K562 (cell line): Measurements from ENCODE around the gene TXNDC5.

DNA sequence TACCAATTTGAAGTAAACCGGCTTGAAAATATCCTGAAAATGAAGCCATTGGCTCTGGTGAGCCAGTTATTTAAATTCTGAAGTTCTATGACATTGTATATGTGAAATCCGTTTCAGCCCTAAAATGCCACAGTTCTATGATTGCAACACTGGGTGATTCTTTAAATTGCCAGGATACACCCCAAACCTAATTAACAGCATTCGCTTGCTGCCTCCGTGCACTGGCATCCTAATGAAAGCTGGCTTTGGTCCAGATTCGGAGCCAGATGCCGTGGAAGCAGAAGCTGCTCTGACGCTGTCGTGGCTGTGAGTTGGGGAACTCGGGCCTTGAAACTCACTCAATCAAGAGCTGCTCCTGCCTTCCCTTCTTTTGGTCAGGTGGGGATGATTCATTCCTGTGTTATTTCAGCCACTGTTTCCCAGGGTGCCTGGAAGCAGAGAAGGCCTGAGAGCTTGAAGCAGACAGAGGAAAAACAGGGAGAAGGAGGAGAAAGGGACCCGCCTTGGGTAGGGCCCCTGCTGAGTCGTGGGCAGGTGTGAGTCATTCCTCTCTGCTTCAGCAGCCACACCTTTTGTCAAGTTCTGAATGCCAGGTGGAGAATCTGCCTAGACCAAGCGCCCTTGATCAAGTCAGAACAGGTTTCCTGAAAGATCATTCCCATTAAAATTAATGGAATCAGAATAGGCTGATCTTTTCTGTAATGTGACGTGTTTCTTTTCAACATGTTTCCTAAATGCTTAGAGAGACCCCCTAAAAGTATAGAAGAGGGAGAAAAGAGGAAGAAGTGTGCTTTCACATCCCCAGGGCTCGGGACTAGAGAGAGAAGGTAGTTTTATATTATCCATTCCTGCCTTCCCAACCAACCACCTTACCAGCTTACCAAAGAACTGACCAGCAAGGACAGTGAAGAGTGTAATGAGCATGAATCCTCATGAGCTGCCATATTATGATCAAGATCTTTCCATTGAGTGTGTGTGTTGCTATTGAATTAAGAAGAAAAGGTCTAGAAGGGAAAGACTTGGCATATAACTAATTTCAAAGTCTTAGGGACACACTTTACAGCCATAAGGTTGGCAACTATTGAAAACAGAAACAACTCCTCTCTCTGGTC is 36.0 kb upstream of the DSP start:
- RAMPAGE, long total RNA, result no peak
- RRBS, result no CpG with 5 or more reads among the region's 14 CpGs
PRO-cap:
- standard, result no peak
- CoPRO, capped RNA only, 2 experiments, result no peak in any of the 2 experiments
- CoPRO, capped and uncapped RNA, 2 experiments, result no peak in any of the 2 experiments
- CoPRO, uncapped RNA only, 2 experiments, result no peak in any of the 2 experiments
CAGE:
- cytosol, long polyA plus RNA, result no peak
- long polyA plus RNA, result no peak
- nucleolus, long total RNA, result no peak
- nucleus, long polyA plus RNA, result no peak

- RAMPAGE, long total RNA, result no peak
- RRBS, result no CpG with 5 or more reads among the region's 2 CpGs
PRO-cap:
- standard, result no peak
- CoPRO, capped RNA only, 2 experiments, result no peak in any of the 2 experiments
- CoPRO, capped and uncapped RNA, 2 experiments, result no peak in any of the 2 experiments
- CoPRO, uncapped RNA only, 2 experiments, result no peak in any of the 2 experiments
CAGE:
- cytosol, long polyA plus RNA, result no peak
- long polyA plus RNA, result no peak
- nucleolus, long total RNA, result no peak
- nucleus, long polyA plus RNA, result no peak
Measured at GRCh38 chr6:7566213-7566535, 23.8 kb upstream of the SNRNP48 start.

GRCh38 chr6:7579026-7579791 is 10.8 kb upstream of the SNRNP48 start:
- RAMPAGE, long total RNA, result no peak
- RRBS, result no CpG with 5 or more reads among the region's 10 CpGs
PRO-cap:
- standard, result no peak
- CoPRO, capped RNA only, 2 experiments, result no peak in any of the 2 experiments
- CoPRO, capped and uncapped RNA, 2 experiments, result no peak in any of the 2 experiments
- CoPRO, uncapped RNA only, 2 experiments, result no peak in any of the 2 experiments
CAGE:
- cytosol, long polyA plus RNA, result no peak
- long polyA plus RNA, result no peak
- nucleolus, long total RNA, result no peak
- nucleus, long polyA plus RNA, result no peak

GRCh38 chr6:7644371-7644704 is 54.3 kb downstream of the SNRNP48 start:
- RAMPAGE, long total RNA, result no peak
- RRBS, result no CpG with 5 or more reads among the region's 2 CpGs
PRO-cap:
- standard, result no peak
- CoPRO, capped RNA only, 2 experiments, result no peak in any of the 2 experiments
- CoPRO, capped and uncapped RNA, 2 experiments, result no peak in any of the 2 experiments
- CoPRO, uncapped RNA only, 2 experiments, result no peak in any of the 2 experiments
CAGE:
- cytosol, long polyA plus RNA, result no peak
- long polyA plus RNA, result no peak
- nucleolus, long total RNA, result no peak
- nucleus, long polyA plus RNA, result no peak

- RAMPAGE, long total RNA, result no peak
- RRBS, result 13% methylated on average over 14 of the region's 47 CpGs
PRO-cap:
- standard, result no peak
- CoPRO, capped RNA only, 2 experiments, result no peak in any of the 2 experiments
- CoPRO, capped and uncapped RNA, 2 experiments, result no peak in any of the 2 experiments
- CoPRO, uncapped RNA only, 2 experiments, result no peak in any of the 2 experiments
CAGE:
- cytosol, long polyA plus RNA, result no peak
- long polyA plus RNA, result no peak
- nucleolus, long total RNA, result no peak
- nucleus, long polyA plus RNA, result no peak
Measured at GRCh38 chr6:7728083-7729143, 2.5 kb downstream of the BMP6 start.

- RAMPAGE, long total RNA, result no peak
- RRBS, result 2% methylated on average over 55 of the region's 132 CpGs
PRO-cap:
- standard, result bidirectional peak, plus-strand start at chr6:7910553, minus-strand start at chr6:7910481; bidirectional peak, plus-strand start at chr6:7910927, minus-strand start at chr6:7910788; unidirectional peak, minus-strand start at chr6:7911020
- CoPRO, capped RNA only, 2 experiments, result peak in 2 of 2 experiments; most common plus-strand start chr6:7910867 (in 1); most common minus-strand start chr6:7910788 (in 2)
- CoPRO, capped and uncapped RNA, 2 experiments, result peak in 2 of 2 experiments; most common plus-strand start chr6:7910902 (in 1); most common minus-strand start chr6:7910788 (in 2)
- CoPRO, uncapped RNA only, 2 experiments, result no peak in any of the 2 experiments
CAGE:
- cytosol, long polyA plus RNA, result start-site peak on the minus strand at chr6:7910779-7910841, 1,221 and 619 reads in 2 replicates
- long polyA plus RNA, result start-site peak on the minus strand at chr6:7910779-7910874, 308 and 880 reads in 2 replicates
- nucleolus, long total RNA, result no peak
- nucleus, long polyA plus RNA, result start-site peak on the minus strand at chr6:7910737-7910850, 602 and 312 reads in 2 replicates
Measured at GRCh38 chr6:7910297-7911357, at the start of gene TXNDC5. Gene TXNDC5, minus strand, starts transcription at chr6:7910788.

DNA sequence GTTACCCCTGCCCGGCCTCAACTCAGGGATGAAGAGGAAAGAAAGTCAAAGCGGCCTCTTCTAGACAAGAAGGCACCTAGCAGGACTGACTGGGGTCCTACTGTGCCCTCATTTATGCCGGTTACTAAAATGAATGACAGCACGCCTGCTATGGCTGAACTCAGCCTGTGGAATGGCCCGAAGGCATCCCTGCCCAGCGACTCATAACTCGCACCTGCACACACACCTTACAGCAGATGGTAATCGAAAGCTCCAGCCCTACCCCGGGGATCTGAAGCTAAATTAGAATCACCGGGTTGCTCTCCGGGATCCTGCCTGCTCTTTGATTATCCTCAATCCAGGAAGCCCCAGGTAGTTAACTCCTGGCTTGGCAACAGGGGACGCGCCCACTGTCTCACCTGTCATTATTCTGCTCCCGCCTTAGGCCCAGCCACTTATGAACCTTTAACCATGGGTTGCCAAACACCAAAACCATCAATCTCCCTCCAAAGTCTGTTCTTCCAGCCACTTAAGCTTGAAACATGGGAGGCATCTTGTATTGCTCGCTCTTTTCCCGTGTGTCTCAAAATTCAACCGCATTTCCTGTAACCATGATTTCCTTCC is 871 bp upstream of the TXNDC5 start:
- RAMPAGE, long total RNA, result no peak
- RRBS, result no CpG with 5 or more reads among the region's 17 CpGs
PRO-cap:
- standard, result no peak
- CoPRO, capped RNA only, 2 experiments, result no peak in any of the 2 experiments
- CoPRO, capped and uncapped RNA, 2 experiments, result no peak in any of the 2 experiments
- CoPRO, uncapped RNA only, 2 experiments, result no peak in any of the 2 experiments
CAGE:
- cytosol, long polyA plus RNA, result no peak
- long polyA plus RNA, result no peak
- nucleolus, long total RNA, result no peak
- nucleus, long polyA plus RNA, result no peak

DNA sequence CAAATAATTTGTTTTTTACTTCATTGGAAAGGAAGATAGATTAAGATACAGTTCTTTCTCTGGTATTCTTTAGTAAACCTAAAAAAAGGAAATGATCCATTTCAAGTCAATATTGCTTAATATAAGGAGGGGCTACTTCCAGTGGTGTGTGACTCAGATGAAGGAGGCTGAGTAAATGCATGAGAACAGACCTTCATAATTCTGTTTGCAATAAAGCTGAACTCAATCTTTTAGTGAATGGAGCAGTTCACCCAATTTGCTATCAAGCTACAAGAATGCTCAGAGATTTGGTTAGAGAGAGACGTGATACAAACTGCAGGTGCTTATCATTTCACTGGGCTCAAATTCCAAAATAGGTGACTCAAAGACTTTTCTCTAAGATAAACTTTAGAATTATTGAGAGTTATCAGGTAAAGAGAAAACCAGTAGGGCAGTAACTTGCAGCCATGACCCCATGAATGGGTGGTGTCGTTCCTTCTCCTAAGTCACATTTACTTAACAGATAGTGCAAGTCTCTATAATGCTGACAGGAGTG is 16.2 kb upstream of the BLOC1S5 start:
- RAMPAGE, long total RNA, result no peak
- RRBS, result no CpG with 5 or more reads among the region's 2 CpGs
PRO-cap:
- standard, result no peak
- CoPRO, capped RNA only, 2 experiments, result no peak in any of the 2 experiments
- CoPRO, capped and uncapped RNA, 2 experiments, result no peak in any of the 2 experiments
- CoPRO, uncapped RNA only, 2 experiments, result peak in 2 of 2 experiments; most common minus-strand start position 111 of the sequence (in 1)
CAGE:
- cytosol, long polyA plus RNA, result no peak
- long polyA plus RNA, result no peak
- nucleolus, long total RNA, result no peak
- nucleus, long polyA plus RNA, result no peak

- RAMPAGE, long total RNA, result no peak
- RRBS, result no CpG with 5 or more reads among the region's 18 CpGs
PRO-cap:
- standard, result no peak
- CoPRO, capped RNA only, 2 experiments, result no peak in any of the 2 experiments
- CoPRO, capped and uncapped RNA, 2 experiments, result no peak in any of the 2 experiments
- CoPRO, uncapped RNA only, 2 experiments, result no peak in any of the 2 experiments
CAGE:
- cytosol, long polyA plus RNA, result no peak
- long polyA plus RNA, result no peak
- nucleolus, long total RNA, result no peak
- nucleus, long polyA plus RNA, result no peak
Measured at GRCh38 chr6:8667086-8667513, 231.8 kb upstream of the SLC35B3 start.

GRCh38 chr6:8670703-8671289 is 235.5 kb upstream of the SLC35B3 start:
- RAMPAGE, long total RNA, result no peak
- RRBS, result no CpG with 5 or more reads among the region's 2 CpGs
PRO-cap:
- standard, result no peak
- CoPRO, capped RNA only, 2 experiments, result no peak in any of the 2 experiments
- CoPRO, capped and uncapped RNA, 2 experiments, result no peak in any of the 2 experiments
- CoPRO, uncapped RNA only, 2 experiments, result no peak in any of the 2 experiments
CAGE:
- cytosol, long polyA plus RNA, result no peak
- long polyA plus RNA, result no peak
- nucleolus, long total RNA, result no peak
- nucleus, long polyA plus RNA, result no peak

DNA sequence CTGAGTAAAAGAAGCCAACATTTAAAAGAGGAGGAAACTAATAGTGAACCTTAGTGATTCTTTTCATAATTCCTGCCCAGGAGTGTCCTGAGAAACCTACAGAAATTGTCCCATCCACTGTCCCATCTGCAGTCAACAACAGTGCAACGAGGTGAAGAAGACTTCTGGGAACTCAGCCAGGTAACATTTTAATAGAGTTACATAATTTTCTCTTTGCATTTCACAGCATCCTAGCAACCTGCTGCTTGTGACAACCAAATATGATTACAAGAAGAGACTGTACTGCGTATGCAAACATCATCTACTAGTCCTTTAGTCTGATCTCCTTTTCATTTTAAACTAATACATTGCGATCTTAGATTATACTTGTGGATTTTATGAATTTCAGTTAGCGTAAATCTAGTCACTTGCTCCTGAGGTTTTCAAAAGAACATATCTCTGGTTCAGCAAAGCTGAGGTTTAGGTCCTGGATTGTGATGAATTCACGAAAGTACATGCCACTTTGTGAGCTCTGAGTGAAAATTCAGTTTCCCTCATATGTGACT is 951.5 kb downstream of the TFAP2A start:
- RAMPAGE, long total RNA, result no peak
- RRBS, result no CpG with 5 or more reads among the region's 5 CpGs
PRO-cap:
- standard, result no peak
- CoPRO, capped RNA only, 2 experiments, result no peak in any of the 2 experiments
- CoPRO, capped and uncapped RNA, 2 experiments, result no peak in any of the 2 experiments
- CoPRO, uncapped RNA only, 2 experiments, result no peak in any of the 2 experiments
CAGE:
- cytosol, long polyA plus RNA, result no peak
- long polyA plus RNA, result no peak
- nucleolus, long total RNA, result no peak
- nucleus, long polyA plus RNA, result no peak

GRCh38 chr6:9503351-9504077 is 911.4 kb downstream of the TFAP2A start:
- RAMPAGE, long total RNA, result no peak
- RRBS, result no CpG with 5 or more reads among the region's 10 CpGs
PRO-cap:
- standard, result no peak
- CoPRO, capped RNA only, 2 experiments, result no peak in any of the 2 experiments
- CoPRO, capped and uncapped RNA, 2 experiments, result no peak in any of the 2 experiments
- CoPRO, uncapped RNA only, 2 experiments, result no peak in any of the 2 experiments
CAGE:
- cytosol, long polyA plus RNA, result no peak
- long polyA plus RNA, result no peak
- nucleolus, long total RNA, result no peak
- nucleus, long polyA plus RNA, result no peak

DNA sequence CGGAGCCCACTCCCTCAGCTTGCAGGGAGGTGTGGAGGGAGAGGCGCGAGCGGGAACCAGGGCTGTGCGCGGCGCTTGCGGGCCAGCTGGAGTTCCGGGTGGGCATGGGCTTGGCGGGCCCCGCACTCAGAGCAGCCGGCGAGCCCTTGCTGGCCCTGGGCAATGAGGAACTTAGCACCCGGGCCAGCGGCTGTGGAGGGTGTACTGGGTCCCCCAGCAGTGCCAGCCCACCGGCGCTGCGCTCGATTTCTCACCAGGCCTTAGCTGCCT is 243.3 kb downstream of the TFAP2A start:
- RAMPAGE, long total RNA, result no peak
- RRBS, result 50% methylated on average over 2 of the region's 19 CpGs
PRO-cap:
- standard, result no peak
- CoPRO, capped RNA only, 2 experiments, result no peak in any of the 2 experiments
- CoPRO, capped and uncapped RNA, 2 experiments, result no peak in any of the 2 experiments
- CoPRO, uncapped RNA only, 2 experiments, result no peak in any of the 2 experiments
CAGE:
- cytosol, long polyA plus RNA, result no peak
- long polyA plus RNA, result no peak
- nucleolus, long total RNA, result no peak
- nucleus, long polyA plus RNA, result no peak

DNA sequence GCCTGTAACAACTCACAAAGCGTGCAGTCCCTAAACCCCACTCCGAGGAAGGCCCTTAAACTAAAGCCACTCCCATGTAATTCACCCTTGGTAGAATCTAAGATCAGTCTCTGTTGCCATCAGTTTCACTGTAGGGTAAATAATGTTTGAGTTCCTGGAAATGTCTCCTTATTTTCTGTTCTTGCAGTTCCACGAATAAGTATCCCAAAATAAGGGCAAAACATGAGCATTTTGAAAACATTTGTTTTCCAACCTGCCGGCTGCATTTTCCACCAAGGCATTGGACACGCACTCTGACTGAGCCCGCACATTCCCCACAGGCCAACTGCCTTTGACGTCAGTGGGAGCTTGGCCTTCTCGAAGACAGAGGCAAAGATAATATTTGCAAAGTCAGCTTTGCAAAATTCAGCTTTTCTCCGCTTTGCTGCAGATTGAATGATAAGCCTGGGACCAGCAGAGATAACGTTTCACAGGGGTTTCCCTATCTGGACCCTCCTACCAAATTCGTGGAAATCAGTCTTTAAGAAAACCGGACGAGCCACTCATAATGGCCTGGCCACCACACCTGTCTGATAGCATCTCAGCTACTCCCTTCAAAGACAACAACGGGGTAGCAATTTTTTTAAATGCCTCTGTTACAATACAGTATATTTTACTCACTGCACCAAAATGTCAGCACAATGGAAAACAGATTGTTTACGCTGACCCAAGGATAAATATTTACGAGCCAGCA is 100.7 kb downstream of the TFAP2A start:
- RAMPAGE, long total RNA, result no peak
- RRBS, result no CpG with 5 or more reads among the region's 16 CpGs
PRO-cap:
- standard, result bidirectional peak, plus-strand start at position 324 of the sequence, minus-strand start at position 327 of the sequence
- CoPRO, capped RNA only, 2 experiments, result no peak in any of the 2 experiments
- CoPRO, capped and uncapped RNA, 2 experiments, result no peak in any of the 2 experiments
- CoPRO, uncapped RNA only, 2 experiments, result no peak in any of the 2 experiments
CAGE:
- cytosol, long polyA plus RNA, result no peak
- long polyA plus RNA, result no peak
- nucleolus, long total RNA, result no peak
- nucleus, long polyA plus RNA, result no peak

GRCh38 chr6:10316108-10316728 is 98.7 kb downstream of the TFAP2A start:
- RAMPAGE, long total RNA, result no peak
- RRBS, result no CpG with 5 or more reads among the region's 15 CpGs
PRO-cap:
- standard, result bidirectional peak, plus-strand start at chr6:10316639, minus-strand start at chr6:10316530
- CoPRO, capped RNA only, 2 experiments, result peak in 2 of 2 experiments; most common plus-strand start chr6:10316627 (in 1); most common minus-strand start chr6:10316544 (in 1)
- CoPRO, capped and uncapped RNA, 2 experiments, result no peak in any of the 2 experiments
- CoPRO, uncapped RNA only, 2 experiments, result no peak in any of the 2 experiments
CAGE:
- cytosol, long polyA plus RNA, result no peak
- long polyA plus RNA, result no peak
- nucleolus, long total RNA, result no peak
- nucleus, long polyA plus RNA, result no peak

DNA sequence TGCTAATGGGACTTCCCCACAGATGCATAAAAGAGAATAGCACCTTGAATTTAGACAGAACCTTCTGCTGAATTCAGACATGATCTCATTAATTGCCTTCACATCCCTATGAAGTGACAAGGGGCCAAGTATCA is 59.4 kb downstream of the TFAP2A start:
- RAMPAGE, long total RNA, result no peak
PRO-cap:
- standard, result no peak
- CoPRO, capped RNA only, 2 experiments, result no peak in any of the 2 experiments
- CoPRO, capped and uncapped RNA, 2 experiments, result no peak in any of the 2 experiments
- CoPRO, uncapped RNA only, 2 experiments, result no peak in any of the 2 experiments
CAGE:
- cytosol, long polyA plus RNA, result no peak
- long polyA plus RNA, result no peak
- nucleolus, long total RNA, result no peak
- nucleus, long polyA plus RNA, result no peak

DNA sequence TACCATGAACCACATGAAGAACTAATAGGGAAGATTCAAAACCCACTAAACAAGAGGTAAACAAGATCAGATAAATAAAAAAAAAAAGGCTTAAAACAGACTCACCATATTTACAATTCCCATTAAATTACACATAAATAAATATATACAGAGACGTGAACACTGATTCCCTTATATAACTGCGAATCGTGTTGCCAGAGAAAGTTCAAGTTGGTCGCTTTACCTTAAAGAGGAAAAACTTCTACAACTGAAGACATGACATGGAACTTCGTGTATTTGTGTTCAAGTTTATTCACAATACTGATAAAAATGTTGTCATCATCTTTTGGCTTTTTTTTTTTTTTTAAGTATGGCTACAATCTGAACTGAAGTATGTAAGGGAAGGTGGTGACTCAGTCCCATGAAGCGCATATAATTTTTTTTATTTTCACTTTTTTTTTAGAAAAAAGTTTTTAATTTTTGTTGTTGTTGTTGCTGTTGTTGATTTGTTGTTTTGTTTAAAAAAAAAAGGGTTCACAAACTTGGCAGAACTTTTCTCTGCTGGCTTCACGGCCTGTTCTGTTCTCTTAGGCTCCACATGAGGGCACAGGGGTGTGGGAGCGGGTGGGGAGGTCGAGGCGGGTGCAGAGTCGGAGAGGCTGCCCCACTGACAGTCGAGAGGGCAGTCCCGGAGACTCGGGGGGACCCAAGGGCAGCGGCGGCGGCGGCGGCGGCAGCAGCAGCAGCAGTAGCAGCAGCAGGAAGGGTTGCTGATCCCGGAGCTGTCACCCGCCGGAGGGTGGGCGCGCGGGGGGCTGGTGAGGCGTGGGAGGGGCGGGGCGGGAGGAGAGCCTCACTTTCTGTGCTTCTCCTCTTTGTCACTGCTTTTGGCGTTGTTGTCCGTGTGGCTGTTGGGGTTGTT is 17.0 kb downstream of the TFAP2A start:
- RAMPAGE, long total RNA, result no peak
- RRBS, result 88% methylated on average over 6 of the region's 31 CpGs
PRO-cap:
- standard, result no peak
- CoPRO, capped RNA only, 2 experiments, result no peak in any of the 2 experiments
- CoPRO, capped and uncapped RNA, 2 experiments, result no peak in any of the 2 experiments
- CoPRO, uncapped RNA only, 2 experiments, result no peak in any of the 2 experiments
CAGE:
- cytosol, long polyA plus RNA, result no peak
- long polyA plus RNA, result no peak
- nucleolus, long total RNA, result no peak
- nucleus, long polyA plus RNA, result no peak

- RAMPAGE, long total RNA, result no peak
- RRBS, result no CpG with 5 or more reads among the region's 14 CpGs
PRO-cap:
- standard, result no peak
- CoPRO, capped RNA only, 2 experiments, result no peak in any of the 2 experiments
- CoPRO, capped and uncapped RNA, 2 experiments, result no peak in any of the 2 experiments
- CoPRO, uncapped RNA only, 2 experiments, result no peak in any of the 2 experiments
CAGE:
- cytosol, long polyA plus RNA, result no peak
- long polyA plus RNA, result no peak
- nucleolus, long total RNA, result no peak
- nucleus, long polyA plus RNA, result no peak
Measured at GRCh38 chr6:10398486-10398963, 16.3 kb downstream of the TFAP2A start.